PC-3 (cell line): ENCODE results near the gene MEDAG.

- RAMPAGE, long total RNA = no peak
Observed at GRCh38 chr13:30154256-30154417, 153.2 kb downstream of the KATNAL1 start.

- RAMPAGE, long total RNA = no peak
Observed at GRCh38 chr13:30396380-30397176, 25.7 kb upstream of the UBE2L5 start.

- RAMPAGE, long total RNA = no peak
Observed at GRCh38 chr13:30739239-30739600, 3.9 kb downstream of the ALOX5AP start.

DNA sequence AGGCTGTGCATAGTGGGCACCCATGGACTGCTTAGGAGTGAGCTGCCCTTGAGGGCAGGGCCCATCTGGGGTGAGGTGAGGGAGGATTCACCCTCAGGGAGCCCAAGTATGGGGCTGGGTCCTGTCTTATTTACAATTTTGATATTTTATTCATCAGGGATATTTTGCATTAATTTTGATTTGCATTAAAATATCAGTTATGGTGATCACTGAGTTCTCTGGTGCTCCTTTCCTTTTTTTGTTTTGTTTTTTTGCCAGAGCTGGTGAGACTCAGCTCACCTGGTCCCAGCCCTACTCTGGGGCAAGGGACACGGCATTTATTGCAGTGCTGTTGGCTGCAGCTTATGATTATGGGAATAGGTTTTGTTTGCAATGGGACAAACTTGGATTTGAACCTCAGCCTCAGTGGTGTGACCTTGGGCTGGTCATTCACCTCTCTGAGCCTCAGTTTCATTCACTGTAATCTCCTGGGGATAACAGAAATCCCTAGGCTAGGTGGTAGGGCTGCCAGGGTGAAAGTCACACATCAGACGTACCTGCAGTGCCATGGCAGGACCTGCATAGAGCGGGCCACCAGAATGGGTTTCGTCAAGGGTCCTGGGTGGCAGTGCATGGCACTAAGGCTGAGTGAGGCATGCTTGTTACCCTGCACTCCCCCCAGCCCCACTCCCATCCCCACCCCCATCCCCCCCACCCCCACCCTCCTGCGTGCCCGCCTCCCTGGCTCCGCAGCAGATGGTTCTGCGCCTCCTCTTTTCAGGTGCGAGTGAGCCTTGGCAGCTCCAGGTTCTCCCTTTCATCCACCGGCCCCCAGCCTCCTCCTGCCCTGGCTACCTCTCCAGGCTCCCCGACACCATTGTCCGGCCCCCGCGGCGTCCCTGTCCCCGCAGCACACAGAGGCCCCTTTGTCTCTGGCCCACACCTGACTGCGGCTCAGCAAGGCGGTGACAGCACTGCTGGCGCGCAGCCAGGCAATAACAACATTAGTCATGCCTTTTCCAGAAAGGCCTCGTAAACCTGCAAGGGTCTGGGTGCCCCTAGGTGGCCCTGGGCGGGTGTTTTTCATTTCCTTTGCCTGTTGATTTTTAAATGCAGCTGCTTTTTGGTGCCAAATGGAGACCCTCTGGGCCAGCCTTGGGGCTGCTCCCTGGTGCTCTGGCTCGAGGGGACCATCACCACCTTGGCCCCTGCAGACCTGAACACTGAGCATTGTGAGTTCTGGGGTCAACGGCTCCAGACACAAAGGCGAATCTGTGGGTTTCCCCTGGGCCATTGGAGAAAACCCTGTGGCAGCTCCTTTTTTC, 73.5 kb upstream of the MEDAG start:
- RAMPAGE, long total RNA = no peak

DNA sequence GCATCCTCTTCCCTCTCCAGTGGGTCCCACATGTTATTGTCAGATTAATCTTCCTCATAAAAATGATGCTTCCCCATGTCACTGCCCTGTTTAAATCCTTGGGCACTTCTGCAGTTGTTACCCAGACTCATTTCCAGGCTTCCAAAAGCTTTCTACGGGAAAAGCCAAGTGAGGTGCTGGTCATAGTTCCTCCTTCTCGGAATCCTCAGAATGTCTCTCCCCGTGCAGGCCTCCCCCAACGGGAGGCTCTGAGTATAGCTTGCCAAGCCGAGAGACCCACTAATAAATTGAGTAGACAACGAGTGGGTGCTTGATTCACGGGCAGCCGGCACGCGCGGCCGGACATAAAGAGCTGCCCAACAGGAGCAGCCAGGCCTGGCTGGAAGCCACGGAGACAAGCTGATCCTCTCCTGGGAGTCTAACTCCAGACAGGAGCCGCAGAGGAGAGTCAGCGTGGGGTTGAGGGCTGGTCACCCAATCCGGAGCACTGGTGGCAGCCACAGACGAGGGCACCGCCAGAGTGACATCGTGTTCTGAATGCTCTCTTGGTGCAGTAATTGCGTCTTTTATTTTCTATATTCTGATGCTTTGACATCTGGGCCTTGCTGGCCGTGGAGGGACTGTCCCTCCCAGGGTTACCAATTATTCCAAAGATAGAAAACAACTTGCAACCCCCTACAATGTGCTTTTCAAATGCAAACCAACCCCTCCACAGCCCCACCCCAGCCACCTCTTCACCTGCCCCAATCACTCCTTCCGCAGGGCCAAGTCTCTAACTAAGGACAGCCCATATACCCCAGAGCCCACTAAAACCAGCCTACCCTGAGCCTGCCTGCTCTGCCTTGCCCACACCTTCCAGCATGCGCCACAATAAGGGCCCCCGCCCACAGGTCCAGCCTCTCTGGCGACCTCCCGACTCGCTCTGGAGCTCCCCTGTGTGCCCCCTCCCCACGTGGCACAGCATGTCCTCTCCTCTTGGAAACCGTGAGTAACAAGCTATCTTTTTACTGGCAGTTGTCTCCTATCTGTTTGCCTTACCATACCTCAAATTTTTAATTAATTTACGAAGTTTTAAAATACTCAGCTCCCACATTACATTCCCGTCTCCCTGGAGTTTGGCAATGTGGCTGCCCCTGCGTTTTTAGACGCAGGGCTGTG, 43.1 kb upstream of the MEDAG start:
- RAMPAGE, long total RNA = no peak

GRCh38 chr13:30905708-30907017, at the start of gene MEDAG:
Gene MEDAG (plus strand): TSS chr13:30906271.
- RAMPAGE, long total RNA = no peak

DNA sequence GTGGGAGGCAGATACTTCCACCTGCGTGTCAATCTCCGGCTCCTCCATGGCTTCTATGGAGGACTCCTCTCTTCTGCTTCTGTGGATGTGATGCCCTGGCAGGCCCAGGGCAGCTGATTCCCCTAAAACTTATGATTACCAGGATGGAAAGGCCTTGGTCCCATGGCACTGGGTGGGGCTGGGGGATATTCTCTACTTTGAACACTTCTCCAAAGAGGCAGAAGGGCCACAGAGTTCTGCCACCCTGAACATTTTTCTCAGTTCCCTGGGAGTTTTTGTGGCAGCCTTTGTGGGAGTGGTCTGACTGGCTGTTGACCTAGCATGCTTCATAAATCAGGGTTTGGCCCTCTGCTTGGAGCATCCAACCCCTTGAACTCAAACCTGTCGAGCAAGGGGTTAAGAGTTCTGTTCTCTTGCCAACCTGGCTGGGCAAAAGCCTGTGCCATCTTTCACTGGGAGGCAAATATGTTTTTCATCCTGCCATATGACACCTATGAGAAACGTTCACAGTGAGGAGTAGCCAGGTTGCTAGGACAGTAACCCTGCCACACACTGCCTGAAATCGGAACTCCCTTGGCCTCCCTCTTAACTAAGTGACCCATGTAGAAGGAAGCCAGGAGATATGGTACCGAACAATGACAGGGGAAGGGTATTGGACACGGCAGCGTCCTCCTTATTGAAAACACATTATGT, 7.8 kb upstream of the TEX26 start:
- RAMPAGE, long total RNA = no peak

- RAMPAGE, long total RNA = no peak
Observed at GRCh38 chr13:31073839-31074609, 87.7 kb downstream of the HSPH1 start.

- RAMPAGE, long total RNA = no peak
Observed at GRCh38 chr13:31930845-31931441, 100.6 kb upstream of the FRY start.

DNA sequence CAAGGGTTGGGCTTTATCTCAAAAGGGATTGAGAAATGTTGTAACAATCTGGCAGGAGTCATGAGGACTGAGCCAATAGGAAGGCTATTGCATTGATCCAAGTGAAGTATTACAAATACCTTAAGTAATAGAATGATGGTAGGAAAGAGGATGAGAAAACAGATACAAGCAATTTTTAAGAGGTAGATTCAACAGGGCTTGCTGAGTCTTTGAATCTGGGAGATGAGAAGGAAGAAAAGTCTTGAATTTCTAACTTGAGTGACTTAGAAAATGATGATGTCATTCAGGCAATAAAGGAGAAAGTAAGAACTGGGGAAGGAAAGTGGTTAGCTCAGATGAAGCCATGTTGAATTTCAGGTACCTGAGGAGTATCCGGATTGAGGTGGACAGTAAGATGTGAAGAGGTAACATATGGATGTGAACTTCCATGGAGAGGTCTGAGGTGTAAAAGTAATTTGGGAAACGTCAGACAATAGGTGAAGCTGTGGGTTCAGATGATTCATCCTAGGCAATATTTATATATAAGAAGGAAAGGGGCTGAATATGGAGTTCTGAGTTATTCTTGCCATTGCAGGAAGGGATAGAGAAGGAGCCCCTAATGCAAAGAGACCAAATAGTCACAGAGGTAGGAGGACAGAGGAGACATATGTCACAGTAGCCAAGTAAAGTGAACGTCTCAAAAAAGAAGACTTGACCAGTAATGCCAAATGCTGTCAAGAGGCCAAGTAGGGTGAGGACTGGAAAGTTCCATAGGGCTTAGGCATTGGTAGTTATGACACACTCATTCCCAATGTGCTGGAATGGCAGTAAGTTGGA, 15.3 kb upstream of the FRY start:
- RAMPAGE, long total RNA = no peak

DNA sequence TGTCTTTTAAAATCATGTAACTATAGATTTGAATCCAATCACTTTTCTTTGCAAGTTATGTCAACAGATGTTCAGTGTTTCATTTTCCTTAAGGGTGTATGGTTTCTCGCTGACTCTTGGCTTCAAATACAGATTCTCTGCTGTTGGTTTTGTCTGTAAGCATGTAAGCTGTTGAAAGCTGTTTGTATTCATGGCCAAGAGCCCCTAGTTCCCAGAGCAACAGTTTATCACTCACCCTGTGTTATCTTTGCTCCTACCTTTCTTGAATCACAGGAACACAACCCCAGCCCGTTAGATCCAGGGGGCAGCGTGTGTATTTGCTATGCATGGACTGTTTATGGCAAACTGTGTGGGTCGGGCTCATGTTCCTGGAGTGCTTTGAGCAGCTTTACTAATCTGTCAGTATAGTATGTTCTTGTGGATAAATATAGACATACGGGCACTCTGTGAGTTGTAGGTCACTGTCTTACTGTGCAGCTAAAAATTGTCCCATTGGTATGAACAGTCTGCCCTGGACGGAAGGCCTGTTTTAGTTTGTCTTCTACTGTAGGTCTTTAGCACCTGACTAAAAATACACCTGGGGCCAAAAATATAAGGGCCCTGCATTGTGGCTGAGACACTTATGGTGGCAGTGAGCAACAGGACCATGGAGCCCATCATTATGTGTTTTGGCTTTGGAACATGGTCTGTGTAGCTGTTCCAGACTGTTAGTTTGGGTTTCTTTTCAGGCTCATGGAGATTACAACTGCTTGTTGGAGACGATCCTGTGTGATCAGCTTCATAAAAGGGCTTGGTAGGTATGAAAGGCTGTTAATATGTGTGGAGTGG, 29.0 kb downstream of the FRY start:
- RAMPAGE, long total RNA = no peak

GRCh38 chr13:32264440-32264941, 50.7 kb downstream of the ZAR1L start:
- RAMPAGE, long total RNA = no peak

- RAMPAGE, long total RNA = no peak
Observed at GRCh38 chr13:32290710-32291249, 24.4 kb downstream of the ZAR1L start.

GRCh38 chr13:32746218-32746932, 160.1 kb downstream of the PDS5B start:
- RAMPAGE, long total RNA = no peak

DNA sequence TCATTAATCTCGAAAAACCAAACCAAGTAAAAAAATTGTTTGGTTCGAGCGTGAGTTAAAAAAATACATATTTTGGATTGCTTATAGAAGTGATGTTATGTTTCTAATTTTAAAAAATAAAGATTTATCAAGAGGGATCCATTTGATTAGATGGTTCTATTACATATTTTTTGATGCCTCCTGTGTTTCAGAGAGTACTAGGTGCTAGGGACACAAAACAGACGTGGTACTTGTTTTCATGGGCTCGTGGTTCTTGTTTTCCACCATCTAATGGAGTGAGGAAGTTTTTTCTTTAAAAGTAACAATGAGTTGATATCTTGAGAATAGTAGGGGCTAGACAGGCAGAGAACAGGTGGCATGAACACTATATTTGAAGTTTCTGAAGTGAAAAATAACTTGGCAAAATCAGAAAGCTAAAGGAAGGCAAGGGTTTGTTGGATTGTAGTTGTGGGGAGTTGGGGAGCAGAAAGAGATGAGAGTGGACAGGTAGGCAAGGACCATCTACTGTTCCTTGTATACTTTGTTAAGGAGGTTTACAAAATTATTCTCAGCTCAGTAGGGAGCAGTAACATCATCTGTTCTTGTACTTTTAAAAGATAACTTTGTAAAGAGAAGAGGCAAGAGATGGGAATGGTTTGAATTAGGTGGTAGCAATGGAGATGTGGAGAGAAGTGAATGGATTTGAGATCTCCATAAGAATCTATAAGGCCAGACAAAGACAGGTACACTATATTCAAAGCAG, 186.1 kb downstream of the PDS5B start:
- RAMPAGE, long total RNA = no peak

DNA sequence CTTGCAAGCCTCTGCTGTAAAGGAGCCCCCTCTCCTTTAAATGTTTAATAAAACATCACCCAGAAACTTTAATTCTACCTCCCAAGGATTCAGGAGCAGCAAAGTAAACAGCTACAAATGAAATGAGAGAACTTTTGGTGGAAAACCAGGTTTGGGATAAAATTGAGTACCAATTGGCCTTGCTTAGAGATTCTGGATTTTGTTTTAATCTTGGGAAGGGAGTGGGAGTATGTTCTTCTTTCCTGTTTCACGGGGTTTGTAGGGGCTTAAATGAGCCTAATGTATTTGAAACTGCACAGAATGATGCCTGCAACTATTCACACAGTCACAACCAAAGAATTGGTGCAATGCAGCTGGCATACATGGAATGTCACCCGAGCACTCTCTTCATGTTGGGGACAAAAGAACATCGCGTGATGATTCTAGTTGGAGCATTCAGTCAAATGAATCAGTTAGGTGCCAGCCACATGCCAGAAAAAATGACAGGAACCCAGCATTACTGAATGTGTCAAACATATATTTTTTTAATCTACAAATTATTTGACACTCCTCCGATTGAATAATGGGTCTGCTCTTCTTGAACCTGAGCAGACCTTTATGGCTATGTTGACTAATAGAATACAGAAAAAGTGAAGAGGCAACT, 22.1 kb downstream of the STARD13 start:
- RAMPAGE, long total RNA = no peak

DNA sequence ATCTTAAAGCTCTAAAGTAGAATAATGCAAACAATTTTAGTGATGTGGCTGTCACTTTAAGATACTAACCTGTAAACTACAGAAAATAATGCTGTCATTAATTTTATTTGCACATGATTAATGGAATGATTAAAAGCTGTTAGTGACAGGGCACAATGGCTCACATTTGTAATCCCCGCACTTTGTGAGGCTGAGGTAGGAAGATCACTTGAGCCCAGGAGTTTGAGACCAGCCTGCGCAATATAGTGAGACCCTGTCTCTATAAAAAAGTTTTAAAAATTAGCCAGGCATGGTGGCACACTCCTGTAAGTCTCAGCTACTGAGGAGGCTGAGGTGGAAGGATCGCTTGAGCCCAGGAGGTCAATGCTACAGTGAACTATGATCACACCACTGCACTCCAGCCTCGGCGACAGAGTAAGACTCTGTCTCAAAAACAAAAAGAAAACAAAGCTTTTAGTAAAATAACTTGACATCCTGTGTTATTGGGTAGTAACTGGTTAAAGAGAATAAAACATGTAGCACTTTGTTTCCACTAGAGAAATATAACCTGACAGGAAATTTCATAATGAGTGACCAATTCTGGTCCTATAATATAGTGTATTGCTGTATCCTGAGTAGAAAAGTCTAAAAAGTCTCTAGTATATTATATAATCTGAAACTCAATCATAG, 2.8 kb downstream of the STARD13 start:
- RAMPAGE, long total RNA = no peak

- RAMPAGE, long total RNA = no peak
Observed at GRCh38 chr13:33343733-33344112, 58.2 kb upstream of the STARD13 start.

GRCh38 chr13:33494696-33495253, 209.2 kb upstream of the STARD13 start:
- RAMPAGE, long total RNA = no peak

- RAMPAGE, long total RNA = no peak
Observed at GRCh38 chr13:33642209-33643158, 175.5 kb upstream of the RFC3 start.